ENCODE measurements around the gene MRRF.

- RRBS, result no CpG with 5 or more reads among the region's 9 CpGs
These were observed 83.7 kb downstream of the DAB2IP start for GRCh38 chr9:121734837-121735732.

- RRBS, result no CpG with 5 or more reads among the region's 15 CpGs
These were observed 88.4 kb downstream of the DAB2IP start for GRCh38 chr9:121739612-121740379.

- RRBS, result no CpG with 5 or more reads among the region's 10 CpGs
These were observed 105.6 kb downstream of the DAB2IP start for GRCh38 chr9:121756908-121757586.

GRCh38 chr9:121763465-121763893, 112.0 kb downstream of the DAB2IP start:
- RRBS, result no CpG with 5 or more reads among the region's 12 CpGs

- RRBS, result no CpG with 5 or more reads among the region's 11 CpGs
These were observed 122.7 kb downstream of the DAB2IP start for GRCh38 chr9:121774189-121774487.

- RRBS, result 56% methylated on average over 4 of the region's 15 CpGs
These were observed 132.4 kb downstream of the DAB2IP start for GRCh38 chr9:121783605-121784380.

DNA sequence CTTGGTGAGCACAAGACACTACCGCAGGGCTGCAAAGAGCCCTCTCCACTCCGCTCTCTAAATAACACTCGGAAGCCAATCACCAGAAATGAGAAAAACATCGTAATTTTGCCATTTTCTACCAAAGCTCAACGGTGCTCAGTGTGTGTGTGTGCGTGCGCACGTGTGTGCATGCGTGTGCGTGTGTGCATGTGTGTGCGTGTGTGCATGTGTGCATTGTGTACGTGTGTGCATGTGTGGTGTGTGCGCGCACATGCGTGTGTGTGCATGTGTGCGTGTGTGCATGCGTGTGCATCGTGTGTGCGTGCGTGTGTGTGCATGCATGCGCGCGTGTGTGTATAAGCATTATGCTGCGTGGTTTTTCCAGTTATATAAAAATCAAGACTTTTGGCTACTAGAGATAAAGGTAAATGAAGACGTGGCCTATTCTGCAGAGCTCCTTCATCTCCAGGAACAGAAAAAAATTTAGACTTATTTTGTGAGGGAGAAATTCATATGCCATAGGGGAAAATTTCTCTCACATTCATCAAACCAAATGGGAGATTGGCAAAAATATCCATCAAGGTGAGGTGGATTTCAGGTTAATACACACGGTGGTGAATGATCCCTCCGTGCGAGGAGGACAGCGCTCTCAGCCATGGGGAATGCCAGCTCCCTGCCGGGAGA, 165.1 kb downstream of the DAB2IP start:
- RRBS, result no CpG with 5 or more reads among the region's 30 CpGs

GRCh38 chr9:121946255-121947053, 146.7 kb downstream of the TTLL11 start:
- RRBS, result no CpG with 5 or more reads among the region's 9 CpGs

DNA sequence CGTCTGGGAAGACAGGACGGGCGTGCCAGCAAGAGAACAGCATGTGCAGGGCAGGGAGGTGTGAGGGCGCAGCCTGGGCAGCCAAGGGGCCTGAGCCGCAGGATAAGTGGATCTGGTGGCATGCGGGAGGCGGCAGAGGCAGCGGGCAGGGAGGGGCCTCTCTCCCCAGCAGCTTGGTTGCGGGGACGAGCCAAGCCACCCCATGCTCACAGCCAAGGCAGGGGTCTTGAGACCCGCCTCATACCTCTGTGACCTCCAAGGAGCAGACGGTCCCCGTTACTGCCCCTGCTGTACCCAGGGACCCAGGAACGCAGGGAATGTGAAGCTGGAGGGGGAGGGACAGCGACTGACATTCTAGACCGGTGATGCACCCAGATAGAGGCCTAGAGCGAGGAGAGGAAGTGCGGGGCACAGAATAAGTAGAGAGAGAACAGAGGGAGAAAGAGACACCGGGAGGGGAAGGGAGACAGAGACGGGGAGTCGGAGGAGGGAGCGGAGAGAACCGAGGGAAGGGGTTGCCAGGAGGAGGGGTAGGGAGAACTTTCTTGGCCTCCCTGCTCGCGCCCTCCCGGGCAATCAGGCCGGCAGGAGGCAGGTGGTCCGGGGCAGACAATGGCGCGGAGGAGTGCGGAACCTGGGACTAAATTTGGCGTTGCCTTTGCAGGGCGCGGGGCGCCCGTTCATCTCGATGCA, 33.1 kb upstream of the TTLL11 start:
- RRBS, result 84% methylated on average over 5 of the region's 37 CpGs

DNA sequence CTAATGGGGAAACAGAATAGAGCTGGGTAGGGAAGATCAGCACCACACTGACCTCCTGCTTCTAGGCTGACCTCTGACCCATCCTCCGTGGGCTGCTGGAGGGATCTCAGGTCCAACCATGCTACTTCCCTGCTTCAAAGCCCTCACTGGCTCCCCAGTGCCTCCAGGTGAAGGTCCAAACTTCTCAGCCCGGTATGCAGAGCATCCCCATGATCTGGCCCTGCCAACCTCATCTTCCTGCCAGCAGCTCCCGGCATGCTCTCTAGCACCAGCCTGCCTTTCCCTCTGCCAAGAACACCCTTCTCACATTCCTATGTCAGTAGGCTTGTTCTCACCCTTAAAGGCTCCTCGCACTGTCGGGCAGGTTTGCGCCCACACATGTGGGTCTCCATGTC, 28.4 kb downstream of the NDUFA8 start:
- RRBS, result 55% methylated on average over 2 of the region's 6 CpGs

- RRBS, result 3% methylated on average over 49 of the region's 115 CpGs
These were observed 15.0 kb downstream of the LHX6 start for GRCh38 chr9:122213335-122214599.

DNA sequence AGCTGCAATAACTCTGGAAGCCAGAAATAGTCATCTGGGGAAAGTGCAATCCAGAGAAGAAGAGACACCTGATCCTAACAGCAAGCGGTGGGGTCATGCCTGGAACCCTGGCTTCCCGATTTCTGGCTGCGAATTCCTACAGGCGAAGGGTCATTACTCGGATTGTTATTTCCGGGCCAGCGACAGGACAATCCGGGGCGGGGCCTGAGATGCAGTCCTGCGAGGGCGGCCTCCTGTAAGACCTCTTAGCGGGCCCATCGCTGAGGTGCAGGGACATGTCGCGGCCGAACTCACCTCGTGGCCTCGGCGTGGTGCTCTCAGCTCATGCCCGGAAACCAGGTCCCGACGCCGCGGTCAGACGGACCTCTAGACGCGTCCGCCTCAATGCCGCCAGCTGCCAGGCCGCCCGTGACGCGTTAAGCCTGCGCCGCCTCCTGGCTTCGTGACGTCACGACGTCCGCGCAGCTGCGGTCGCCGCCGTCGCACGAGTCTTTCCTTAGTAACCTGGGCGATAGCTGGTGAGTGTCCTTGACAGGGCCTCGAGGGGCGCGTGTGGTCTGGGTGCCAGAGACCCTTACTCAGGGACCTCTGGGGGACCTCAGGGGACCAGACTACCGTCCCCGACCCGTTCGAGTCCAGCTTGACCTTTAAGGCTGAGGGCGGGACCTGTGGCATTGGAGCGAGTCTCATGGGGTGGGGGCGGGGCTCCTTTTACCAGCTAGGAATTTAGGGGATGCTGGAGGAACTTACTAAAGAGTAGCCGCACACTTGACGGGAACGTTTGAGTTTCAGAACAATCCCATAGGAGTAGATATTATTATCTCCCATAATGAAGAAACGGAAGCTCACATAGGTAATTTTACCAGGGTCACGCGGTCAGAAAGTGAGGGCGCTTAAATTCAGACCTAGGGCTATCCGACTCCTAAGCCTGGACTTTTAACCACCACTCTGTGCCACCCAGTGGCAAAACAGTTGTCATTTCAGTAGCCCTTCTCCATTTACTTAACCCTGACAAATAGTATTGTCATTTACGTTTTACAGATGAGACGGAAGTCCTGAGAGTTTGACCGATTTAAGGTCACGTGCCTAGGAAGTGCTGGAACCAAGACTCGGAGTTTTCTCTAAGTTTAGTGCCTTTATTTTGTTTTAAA, at the start of gene MRRF:
Gene MRRF (plus strand): TSS at position 462 of the 1,151 bp plus-strand sequence.
- RRBS, result no CpG with 5 or more reads among the region's 71 CpGs

DNA sequence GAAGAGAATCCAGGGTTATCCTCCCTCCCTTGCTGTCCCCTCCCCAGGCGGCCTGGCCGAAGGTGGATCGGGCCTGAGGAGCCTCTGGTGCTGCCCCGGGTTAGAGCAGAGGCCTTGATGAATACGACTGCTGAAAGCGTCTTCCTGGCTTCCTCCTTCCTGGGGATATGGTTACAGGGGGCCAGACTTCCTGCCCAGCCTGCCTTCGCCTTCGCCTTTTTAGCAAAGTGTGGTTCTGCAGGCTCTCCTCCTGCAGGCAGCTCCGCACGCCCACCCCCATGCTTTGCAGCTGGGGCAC, 22.5 kb upstream of the PTGS1 start:
- RRBS, result no CpG with 5 or more reads among the region's 10 CpGs

DNA sequence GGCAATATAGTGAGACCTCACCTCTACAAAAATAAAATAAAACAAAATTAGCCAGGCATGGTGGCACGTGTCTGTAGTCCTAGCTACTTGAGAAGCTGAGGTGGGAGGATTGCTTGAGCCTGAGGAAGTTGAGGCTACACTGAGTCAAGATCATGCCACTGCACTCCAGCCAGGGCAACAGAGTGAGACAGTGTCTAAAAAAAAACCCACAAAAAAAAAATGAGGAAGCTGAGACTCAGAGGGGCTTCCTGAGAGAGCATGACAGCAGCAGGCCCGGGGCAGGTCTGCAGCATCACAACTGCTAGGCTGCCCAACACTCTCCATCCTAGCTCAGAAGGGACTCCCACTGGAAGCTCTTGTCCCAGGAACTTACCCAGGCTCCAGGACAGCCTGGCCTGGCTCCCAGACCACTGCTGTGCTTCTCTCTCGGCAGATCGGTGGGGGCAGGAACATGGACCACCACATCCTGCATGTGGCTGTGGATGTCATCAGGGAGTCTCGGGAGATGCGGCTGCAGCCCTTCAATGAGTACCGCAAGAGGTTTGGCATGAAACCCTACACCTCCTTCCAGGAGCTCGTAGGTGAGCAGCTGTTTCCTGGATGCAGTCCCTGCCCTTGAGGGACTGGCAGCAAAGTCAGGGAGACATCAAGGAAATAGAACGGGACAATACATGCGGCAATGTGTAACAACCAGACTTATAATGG, 19.1 kb downstream of the PTGS1 start:
- RRBS, result no CpG with 5 or more reads among the region's 10 CpGs

DNA sequence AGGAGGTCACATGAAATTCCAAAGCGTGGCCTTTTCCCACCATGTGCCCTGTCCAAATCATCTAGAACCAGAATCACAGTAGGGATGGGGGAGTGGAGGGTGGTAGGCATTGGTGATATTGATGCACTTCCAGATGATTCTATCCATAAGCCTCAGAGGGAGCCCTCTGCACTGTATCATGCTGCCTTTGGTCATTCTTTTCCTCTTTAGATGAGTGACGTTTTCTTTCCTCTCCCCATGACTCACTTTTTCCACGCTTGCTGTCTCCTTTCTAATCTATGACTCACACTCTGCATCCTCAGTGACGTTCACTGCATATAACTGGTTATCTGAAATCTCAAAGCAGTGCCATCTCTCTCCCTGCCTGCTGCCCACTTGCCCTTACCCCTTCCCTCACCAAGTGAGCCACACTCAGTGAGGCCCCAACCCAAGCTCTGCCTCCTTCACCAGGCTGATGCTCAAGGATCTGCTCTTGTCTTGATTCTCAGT, 31.5 kb downstream of the PTGS1 start:
- RRBS, result no CpG with 5 or more reads among the region's 4 CpGs

GRCh38 chr9:122903695-122903902, 1.6 kb downstream of the RC3H2 start:
- RRBS, result no CpG with 5 or more reads among the region's 4 CpGs

- RRBS, result no CpG with 5 or more reads among the region's 5 CpGs
These were observed 89.2 kb downstream of the GPR21 start for GRCh38 chr9:123122565-123123128.

DNA sequence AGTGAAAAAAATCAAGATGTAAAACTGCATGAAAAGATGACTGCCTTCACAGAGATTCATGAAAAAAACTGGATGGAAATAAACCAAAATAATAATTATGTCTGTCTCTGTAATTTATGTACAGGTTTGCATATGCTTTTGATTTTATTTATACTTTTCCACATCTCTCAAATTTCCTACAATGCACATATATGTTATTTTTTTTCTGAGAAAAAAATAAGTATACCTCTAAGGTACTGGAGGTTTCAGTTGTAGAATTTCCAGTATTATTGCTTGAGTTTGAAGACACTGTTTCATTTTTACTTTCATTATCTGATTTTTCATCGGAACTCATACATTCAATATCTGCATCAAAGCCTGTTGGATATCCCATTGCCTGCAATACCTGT, 105.8 kb downstream of the GPR21 start:
- RRBS, result no CpG with 5 or more reads among the region's 1 CpG

DNA sequence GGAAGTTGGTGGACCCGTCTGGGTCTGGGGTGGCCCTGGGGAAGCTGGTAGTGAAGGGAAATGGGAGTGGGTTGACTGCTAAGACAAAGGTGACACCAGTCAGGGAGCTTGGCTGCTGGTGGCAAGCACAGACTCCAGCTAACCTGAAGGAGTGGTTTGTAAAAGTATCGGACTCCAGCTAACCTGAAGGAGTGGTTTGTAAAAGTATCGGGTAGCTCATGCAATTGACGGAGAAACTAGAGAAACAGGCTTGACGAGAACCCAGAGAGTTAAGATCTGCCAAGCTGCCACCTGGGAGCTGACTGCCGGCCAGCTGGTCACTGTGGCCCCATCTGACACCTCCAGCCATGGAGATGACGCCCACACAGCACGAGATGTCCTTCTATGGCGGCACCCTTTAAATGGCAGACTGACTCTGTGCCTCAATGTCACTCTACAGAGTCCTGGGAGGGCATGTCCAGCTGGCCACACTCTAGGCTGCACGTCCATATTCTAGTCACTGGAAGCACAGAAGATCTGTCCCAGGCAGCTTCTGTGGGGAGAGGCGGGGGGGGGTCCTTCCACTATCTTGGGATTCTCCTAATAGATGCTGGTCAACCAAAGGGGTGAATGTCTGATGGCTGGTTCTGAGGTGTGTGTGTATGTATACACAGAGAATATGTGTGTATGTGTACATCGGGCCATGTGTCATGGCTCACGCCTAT, 28.2 kb upstream of the CRB2 start:
- RRBS, result no CpG with 5 or more reads among the region's 13 CpGs

DNA sequence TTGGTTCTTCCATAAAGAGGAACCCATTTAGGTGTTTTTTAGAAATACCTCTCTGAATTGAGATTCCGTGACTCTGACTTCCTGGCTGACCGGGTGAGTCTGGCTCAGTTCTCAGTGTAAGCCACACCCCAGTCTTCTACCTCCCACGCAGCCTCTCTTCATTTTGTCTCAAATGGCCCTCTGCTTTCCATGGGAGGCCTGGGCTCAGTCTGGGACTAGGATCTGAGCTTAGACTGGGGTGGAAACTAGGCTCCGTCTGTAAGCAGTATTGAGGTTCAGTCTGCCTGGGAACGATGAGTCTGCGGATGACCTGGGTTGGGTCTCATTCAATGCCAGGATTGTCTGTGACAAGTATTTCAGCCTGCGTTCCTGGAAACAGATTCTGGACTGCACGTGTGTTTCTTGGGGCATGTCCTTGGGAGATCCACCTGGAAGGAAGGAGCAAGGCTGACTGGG, 12.5 kb upstream of the CRB2 start:
- RRBS, result no CpG with 5 or more reads among the region's 8 CpGs